ENCODE data around the genes NUTM2B, NUTM2E and TMEM254.

- RRBS, result no CpG with 5 or more reads among the region's 26 CpGs
These were observed 126.2 kb upstream of the PPIF start for GRCh38 chr10:79221019-79221580.

- RRBS, result no CpG with 5 or more reads among the region's 8 CpGs
These were observed 99.4 kb upstream of the PPIF start for GRCh38 chr10:79247606-79248443.

GRCh38 chr10:79286117-79287059 lies 60.9 kb upstream of the PPIF start:
- RRBS, result no CpG with 5 or more reads among the region's 27 CpGs

GRCh38 chr10:79291974-79292408 lies 55.3 kb upstream of the PPIF start:
- RRBS, result no CpG with 5 or more reads among the region's 12 CpGs

GRCh38 chr10:79320813-79321561 lies 26.3 kb upstream of the PPIF start:
- RRBS, result no CpG with 5 or more reads among the region's 7 CpGs

DNA sequence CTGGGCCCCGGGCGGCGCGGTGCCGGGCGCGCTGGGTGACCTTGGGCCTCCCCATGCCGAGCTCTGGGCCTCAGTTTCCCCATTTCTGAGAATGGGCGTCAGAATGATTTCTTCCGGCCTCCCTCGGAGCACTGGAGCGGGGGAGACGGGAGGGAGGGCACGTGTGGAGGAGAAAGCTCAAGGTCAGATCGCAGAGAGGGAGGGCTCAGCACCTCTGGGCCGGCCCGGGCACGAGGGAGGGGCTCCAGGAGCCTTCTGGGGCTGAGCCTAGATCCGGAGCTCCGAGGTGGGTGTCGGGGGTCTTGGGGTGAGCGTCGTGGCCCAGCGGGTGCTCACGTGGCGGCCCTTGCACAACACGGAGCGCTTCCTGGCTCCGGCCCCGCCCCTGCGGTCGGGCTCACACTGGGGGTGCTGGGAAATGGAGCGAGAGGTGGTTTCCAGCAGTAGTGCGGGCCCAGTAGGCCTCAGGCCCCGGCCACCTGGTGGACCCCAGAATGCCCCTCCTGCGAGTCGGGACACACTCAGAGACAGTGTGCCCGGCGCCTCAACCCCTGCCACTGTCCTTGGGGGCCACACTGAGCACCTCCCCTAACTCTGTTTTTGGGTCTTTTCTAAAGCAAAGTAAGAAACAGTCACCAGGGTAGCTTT lies 653 bp downstream of the PPIF start:
- RRBS, result 5% methylated on average over 23 of the region's 39 CpGs

DNA sequence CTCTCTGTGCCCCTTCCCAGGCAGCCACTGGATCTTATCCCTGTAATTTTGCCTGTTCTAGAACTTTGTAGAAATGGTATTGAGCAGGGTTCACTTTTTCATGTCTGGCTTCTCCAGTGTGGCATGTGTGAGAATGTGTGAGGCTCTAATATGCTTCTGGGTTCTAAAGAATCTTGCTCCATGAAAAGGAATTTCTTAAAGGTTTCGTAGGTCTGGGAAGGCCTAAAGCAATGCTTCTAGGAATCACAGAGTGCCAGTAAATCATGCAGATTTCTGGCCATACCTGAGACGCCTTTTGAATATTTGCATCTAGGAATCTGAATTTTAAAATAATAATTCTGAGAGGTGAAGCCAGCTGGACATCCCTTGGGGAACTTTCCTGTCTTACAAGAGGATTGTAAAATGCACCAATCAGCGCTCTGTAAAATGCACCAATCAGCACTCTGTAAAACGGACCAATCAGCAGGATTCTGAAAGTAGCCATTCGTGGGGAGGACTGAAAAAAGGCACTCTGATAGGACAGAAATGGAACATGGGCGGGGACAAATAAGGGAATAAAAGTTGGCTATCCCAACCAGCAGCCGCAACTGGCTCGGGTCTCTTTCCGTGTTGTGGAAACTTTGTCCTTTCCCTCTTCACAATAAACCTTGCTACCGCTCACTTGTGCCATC lies 9.8 kb downstream of the PPIF start:
- RRBS, result no CpG with 5 or more reads among the region's 10 CpGs

DNA sequence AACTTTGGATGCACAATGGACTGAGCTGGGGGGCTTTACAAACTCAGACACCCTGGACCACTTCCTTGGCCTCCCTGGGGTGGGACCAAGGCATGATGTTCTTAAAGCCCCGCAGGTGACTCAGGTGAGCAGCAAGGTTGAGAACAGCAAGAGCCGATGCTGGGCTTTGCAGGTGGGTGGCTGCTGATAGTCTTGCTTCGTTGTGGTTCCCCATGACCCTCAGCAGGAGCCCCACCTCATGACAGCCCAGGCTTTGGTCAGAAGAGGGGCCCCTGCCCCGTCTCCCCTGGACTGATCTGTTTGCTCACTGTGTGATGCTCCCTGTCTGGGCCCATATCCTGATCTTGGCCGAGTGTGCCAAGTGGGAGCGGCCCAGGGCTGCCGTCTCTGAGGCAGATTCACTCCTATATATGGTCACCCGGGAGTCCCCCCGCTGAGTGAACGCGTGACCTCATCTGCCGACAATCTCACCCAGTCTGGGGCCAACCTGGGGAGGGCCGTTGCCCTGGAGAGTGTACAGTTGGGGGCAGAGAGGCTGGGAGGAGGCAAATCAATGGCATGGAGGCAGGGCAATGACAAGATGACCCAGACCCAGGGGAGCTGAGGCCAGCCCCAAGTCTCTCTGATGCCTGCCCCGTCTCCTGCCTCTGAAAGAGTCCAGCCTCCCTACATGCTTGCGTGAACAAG lies 34.5 kb downstream of the PPIF start:
- RRBS, result no CpG with 5 or more reads among the region's 15 CpGs

DNA sequence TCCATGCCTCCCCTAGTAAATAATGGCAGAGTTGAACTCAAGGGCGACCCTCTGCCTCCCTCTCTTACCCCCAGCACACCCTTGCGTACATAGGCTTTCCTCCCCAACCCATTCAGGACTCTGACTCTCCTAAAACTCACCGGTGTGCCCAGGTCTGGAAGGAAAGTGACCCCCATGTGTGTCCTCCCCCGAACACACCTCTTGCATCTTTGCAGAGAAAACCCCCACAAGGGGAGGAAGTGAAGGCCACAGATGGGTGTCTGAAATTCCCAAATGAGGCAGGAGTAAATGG lies 1.5 kb downstream of the ZCCHC24 start:
- RRBS, result no CpG with 5 or more reads among the region's 4 CpGs

DNA sequence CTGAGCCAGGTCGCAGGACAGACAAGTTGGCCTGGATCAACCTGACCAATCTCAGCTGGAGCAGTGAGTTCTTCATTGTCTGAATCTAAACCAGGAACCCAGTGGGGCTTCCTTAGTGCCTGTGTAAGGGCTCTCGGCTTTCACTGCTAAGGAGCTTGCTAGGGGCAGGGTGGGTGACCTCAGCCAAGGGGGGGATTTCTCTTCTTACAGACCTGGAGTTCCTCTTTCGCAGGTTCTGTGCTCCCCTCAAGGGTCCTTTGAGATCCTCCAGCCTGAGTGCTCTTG lies 273 bp upstream of the SFTPA1 start:
- RRBS, result no CpG with 5 or more reads among the region's 3 CpGs

DNA sequence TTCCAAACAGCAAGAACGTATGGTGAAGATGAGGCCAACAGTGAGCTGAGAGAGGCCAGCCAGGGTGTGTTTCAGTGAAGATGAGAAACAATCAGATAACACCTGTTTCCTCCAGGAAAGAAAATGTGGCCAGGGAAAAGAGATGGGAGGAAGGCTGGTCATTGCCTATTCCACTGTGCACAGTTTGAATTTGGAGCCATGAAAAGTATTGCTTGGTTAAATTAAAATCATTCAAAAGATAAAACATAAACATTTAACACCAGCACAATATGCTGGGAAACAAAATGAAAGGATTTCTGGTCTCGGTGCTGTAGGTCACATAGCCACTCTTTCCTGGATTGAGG lies at the start of gene NUTM2B:
Gene NUTM2B, plus strand, starts transcription at position 291 of the 344 bp plus-strand sequence.
- RRBS, result no CpG with 5 or more reads among the region's 2 CpGs

- RRBS, result 1% methylated on average over 4 of the region's 131 CpGs
These were observed at the start of gene NUTM2E for GRCh38 chr10:79826094-79827367. TSS of gene NUTM2E (plus strand) at chr10:79826739.

DNA sequence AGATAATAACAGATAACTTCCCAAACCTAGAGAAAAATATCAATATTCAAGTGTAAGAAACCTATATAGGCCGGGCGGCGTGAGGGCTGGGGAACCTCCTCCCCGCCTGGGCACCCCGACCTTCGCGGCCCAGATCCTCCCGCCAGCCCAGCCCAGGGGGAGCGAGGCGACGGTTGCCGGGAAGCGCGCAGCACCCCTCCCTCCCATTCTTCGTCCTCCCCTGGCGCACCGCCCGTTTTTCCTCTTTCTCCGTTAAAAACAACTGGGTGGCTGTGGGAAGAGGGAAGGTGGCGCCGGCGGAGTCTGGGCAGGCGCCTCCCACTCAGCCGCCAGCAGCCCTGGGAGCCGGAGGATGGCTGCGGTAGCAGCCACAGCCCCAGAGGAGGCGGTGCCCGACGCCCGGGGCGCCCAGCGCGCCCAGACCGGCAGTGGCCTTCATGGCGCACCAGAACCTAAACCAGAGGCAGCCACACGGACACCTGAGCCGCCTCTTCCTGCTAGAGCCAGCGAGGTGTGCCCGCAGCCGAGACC lies 32.6 kb upstream of the SFTPD start:
- RRBS, result 4% methylated on average over 14 of the region's 40 CpGs

DNA sequence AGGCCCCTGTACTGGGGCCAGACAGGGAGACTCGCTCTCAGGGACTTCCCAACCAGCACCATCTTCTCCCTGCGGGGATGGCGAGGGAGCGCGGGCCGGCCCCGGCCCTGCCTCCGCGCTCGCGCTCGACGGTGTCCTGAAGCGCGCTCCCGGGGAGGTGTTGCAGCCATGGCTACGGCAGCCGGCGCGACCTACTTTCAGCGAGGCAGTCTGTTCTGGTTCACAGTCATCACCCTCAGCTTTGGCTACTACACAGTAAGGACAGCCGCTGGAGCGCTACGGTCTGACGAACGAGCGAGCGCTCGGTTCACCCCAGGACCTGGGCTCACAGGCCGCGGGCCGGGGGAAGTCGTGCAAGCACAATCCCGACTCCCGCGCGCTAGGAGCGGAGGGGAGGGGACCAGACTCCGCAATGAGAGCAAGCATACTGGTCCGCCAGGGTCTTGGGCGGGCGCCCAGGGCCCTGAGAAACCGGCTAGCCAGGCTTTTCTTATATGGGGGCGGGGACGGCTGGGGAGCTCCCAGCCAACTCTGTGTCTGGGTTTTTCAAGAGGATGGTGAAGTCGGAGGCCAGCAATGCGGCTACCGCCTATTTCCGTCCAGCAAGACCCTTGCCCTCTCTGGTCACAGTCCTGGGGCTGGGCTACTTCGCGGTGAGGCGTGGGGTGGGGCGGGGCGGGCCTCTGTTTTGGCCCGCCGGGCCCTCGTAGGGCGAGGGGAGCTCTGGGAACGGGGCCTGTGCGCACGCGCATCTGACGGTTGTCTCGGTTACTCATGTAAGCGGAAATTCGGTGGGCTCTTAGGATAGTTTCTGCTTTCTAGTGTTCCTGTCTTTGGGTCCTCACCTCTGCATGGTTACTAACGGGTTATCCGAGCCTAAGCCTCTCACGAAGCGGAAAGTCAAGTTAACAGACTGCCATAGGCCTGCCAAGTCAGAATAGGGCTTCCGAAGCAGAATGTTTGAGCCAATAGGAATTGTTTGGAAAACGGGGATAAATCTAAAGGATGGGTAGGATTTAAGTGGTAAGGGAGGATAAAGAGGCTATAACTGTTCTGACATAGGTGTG lies at the start of gene TMEM254:
Gene TMEM254, plus strand, starts transcription at position 134 of the 1,067 bp plus-strand sequence.
- RRBS, result 1% methylated on average over 10 of the region's 72 CpGs

- RRBS, result no CpG with 5 or more reads among the region's 7 CpGs
These were observed 20.2 kb downstream of the PLAC9 start for GRCh38 chr10:80152669-80153259.

- RRBS, result 92% methylated on average over 2 of the region's 17 CpGs
These were observed 23.1 kb downstream of the PLAC9 start for GRCh38 chr10:80155297-80156449.

DNA sequence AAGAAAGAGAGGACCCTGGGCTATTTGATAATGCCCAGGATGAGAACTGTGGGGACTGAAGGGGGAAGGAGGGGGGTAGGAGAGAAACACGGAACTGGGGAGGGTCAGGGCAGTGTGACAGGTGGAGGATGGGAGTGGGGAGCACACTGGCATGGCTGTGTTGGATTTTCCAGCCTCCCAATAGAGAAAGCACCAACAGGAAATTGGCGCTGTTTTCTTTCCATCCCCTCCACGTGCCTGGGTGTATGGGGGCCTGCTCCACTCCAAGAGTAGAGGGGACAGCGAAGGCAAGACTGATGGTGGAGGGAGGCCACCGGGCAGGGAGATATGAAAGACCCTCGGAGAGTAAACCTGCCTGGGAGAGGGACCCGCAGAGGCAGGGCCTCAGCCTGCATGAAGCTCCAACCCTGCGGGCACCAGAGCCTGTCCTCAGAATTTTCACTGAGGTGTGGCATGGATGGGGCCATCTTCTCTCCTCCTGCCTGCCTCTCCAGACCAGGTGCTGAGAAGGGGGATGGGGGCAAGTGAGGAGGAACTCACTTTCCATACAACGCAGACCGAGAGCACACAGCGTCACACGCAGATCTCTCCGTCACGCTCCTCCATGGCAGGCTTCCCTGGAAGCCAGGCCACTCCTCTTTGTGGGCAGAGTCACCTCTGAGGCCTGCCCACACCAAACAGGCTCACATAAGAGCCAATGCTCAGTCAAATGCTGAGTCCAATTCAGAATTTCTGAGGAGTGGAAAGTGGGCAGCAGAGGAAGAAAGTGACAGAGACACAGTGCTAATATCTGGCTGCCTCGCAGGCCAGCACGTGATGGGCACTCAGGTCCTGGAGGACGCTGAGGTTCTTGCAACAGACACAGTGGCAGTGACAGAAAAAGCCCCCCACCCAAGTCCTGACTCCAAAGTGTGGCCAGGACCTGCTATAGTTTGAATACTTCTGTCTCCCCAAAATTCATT lies 18.8 kb downstream of the ANXA11 start:
- RRBS, result no CpG with 5 or more reads among the region's 17 CpGs

- RRBS, result no CpG with 5 or more reads among the region's 16 CpGs
These were observed 13.7 kb downstream of the ANXA11 start for GRCh38 chr10:80191478-80192263.

GRCh38 chr10:80201906-80202414 lies 3.4 kb downstream of the ANXA11 start:
- RRBS, result no CpG with 5 or more reads among the region's 5 CpGs

DNA sequence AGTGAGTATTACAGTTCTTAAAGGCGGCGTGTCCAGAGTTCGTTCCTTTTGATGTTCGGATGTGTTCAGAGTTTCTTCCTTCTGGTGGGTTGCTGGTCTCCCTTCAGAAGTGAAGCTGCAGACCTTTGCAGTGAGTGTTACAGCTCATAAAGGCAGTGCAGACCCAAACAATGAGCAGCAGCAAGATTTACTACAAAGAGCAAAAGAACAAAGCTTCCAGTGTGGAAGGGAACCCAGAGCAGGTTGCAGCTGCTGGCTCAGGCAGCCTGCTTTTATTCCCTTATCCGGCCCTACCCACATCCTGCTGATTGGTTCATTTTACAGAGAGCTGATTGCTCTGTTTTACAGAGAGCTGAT lies 2.2 kb downstream of the DYDC2 start:
- RRBS, result no CpG with 5 or more reads among the region's 5 CpGs

All from BE2C (cell line).